Transverse colon (tissue), 4 donors: Measurements from ENCODE around the gene RCOR1.

DNA sequence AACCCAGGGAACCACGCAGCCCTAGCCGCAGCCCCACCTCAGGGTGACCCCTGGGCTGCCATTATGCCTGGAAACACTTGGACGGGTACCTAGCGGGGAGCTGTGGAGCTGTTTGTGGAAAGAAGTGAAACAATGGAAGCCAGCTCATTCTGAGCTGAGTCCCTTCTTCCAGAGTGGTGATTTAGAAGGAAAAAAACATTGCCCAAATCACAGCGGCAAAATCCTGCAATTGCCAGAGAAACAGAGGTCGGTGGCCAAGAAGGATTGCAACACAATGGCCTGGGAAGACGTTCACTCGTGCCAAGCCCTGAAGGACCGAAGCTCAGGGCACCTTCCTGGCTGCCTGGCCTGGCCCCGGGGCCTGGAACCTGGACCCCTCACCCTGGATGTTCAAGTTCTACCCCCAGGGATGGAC is 240.6 kb upstream of the PPP2R5C start:
- PRO-cap, result no peak
- RAMPAGE, long total RNA, 4 experiments, result no peak in any of the 4 experiments

DNA sequence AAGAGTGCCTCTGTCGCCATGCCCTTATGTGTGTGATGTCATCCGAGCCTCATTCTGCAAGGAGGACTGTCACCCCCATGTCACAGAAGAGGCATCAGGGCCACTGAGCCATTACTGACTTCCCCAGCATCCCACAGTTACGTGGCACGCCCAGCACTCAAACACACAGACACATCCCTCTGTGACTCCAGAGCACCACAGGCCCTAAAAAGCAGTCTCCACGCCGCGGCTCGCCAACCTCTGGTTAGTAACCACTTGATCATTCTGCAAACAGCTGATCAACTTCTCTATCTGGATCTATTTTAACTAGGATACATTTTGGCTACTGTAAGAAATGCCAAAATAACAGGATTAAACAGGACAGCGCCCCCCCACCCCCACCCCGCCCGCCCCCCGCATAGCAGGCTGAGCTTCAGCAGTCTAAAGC is 215.8 kb upstream of the PPP2R5C start:
- PRO-cap, result unidirectional peak, minus-strand start at position 232 of the sequence
- RAMPAGE, long total RNA, 4 experiments, result no peak in any of the 4 experiments

- PRO-cap, result bidirectional peak, plus-strand start at chr14:101731435, minus-strand start at chr14:101731308; bidirectional peak, plus-strand start at chr14:101731920, minus-strand start at chr14:101731785
- RAMPAGE, long total RNA, 4 experiments, result start-site peak on the plus strand in 1 of 4 experiments, at chr14:101731411-101731433 at its widest, 24 reads per replicate; start-site peak on the minus strand in 2 of 4 experiments, at chr14:101731192-101731308 at its widest, 5 to 22 reads per replicate
These were observed 30.1 kb upstream of the PPP2R5C start for GRCh38 chr14:101731020-101732165.

- PRO-cap, result no peak
- RAMPAGE, long total RNA, 4 experiments, result no peak in any of the 4 experiments
These were observed 1.6 kb downstream of the PPP2R5C start for GRCh38 chr14:101763107-101763432.

GRCh38 chr14:101813225-101813912 is 51.9 kb downstream of the PPP2R5C start:
- PRO-cap, result bidirectional peak, plus-strand start at chr14:101813639, minus-strand start at chr14:101813498
- RAMPAGE, long total RNA, 4 experiments, result no peak in any of the 4 experiments

GRCh38 chr14:101832207-101832925 is 70.9 kb downstream of the PPP2R5C start:
- PRO-cap, result no peak
- RAMPAGE, long total RNA, 4 experiments, result no peak in any of the 4 experiments

GRCh38 chr14:101979607-101980225 is 15.3 kb downstream of the DYNC1H1 start:
- PRO-cap, result no peak
- RAMPAGE, long total RNA, 4 experiments, result no peak in any of the 4 experiments

- PRO-cap, result no peak
- RAMPAGE, long total RNA, 4 experiments, result start-site peak on the plus strand in 1 of 4 experiments, at chr14:102005071-102005076 at its widest, 37 reads per replicate
These were observed 40.5 kb downstream of the DYNC1H1 start for GRCh38 chr14:102004775-102005327.

- PRO-cap, result no peak
- RAMPAGE, long total RNA, 4 experiments, result no peak in any of the 4 experiments
These were observed 44.5 kb downstream of the DYNC1H1 start for GRCh38 chr14:102008711-102009418.

GRCh38 chr14:102014876-102015503 is 50.6 kb downstream of the DYNC1H1 start:
- PRO-cap, result no peak
- RAMPAGE, long total RNA, 4 experiments, result no peak in any of the 4 experiments

DNA sequence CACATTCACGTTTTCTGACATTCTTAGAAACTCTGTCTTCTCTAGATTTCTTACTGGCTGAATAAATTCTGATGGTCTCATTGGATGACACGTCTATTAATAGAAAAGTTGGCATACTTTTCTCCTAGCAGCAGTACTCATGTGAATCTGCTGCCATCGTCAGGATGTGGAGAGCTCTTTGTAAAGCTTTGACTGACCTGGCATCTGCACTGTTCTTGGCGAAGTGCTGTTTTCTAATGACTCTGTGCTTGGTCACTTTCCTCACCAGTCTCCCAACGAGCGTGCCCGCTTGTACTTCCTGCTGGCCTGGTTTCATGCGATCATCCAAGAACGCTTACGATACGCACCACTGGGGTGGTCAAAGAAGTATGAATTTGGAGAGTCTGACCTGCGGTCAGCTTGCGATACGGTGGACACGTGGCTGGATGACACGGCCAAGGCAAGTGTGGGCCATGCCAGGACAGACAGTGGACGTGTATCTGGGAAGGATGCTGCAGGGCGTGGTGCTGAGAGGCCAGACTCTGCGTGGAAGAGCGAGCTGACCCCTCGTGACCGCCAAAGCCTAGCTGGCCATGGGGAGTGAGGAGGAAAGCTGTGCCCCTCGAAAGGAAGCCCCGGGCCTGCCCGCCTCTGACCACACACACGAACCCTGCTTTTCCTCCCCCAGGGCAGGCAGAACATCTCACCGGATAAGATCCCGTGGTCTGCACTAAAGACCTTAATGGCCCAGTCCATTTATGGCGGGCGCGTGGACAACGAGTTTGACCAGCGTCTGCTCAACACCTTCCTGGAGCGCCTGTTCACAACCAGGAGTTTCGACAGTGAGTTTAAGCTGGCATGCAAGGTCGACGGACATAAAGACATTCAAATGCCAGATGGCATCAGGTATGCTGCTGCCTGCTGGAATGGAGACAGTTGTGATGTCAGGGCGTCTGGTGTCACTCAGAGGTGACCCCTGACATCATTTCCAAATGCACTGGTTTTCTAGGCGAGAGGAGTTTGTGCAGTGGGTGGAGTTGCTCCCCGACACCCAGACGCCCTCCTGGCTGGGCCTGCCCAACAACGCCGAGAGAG is 42.9 kb downstream of the HSP90AA1 start:
- PRO-cap, result no peak
- RAMPAGE, long total RNA, 4 experiments, result no peak in any of the 4 experiments

GRCh38 chr14:102077326-102077800 is 9.5 kb downstream of the HSP90AA1 start:
- PRO-cap, result no peak
- RAMPAGE, long total RNA, 4 experiments, result no peak in any of the 4 experiments

- PRO-cap, result no peak
- RAMPAGE, long total RNA, 4 experiments, result no peak in any of the 4 experiments
These were observed 275 bp downstream of the CINP start for GRCh38 chr14:102362457-102362773.

DNA sequence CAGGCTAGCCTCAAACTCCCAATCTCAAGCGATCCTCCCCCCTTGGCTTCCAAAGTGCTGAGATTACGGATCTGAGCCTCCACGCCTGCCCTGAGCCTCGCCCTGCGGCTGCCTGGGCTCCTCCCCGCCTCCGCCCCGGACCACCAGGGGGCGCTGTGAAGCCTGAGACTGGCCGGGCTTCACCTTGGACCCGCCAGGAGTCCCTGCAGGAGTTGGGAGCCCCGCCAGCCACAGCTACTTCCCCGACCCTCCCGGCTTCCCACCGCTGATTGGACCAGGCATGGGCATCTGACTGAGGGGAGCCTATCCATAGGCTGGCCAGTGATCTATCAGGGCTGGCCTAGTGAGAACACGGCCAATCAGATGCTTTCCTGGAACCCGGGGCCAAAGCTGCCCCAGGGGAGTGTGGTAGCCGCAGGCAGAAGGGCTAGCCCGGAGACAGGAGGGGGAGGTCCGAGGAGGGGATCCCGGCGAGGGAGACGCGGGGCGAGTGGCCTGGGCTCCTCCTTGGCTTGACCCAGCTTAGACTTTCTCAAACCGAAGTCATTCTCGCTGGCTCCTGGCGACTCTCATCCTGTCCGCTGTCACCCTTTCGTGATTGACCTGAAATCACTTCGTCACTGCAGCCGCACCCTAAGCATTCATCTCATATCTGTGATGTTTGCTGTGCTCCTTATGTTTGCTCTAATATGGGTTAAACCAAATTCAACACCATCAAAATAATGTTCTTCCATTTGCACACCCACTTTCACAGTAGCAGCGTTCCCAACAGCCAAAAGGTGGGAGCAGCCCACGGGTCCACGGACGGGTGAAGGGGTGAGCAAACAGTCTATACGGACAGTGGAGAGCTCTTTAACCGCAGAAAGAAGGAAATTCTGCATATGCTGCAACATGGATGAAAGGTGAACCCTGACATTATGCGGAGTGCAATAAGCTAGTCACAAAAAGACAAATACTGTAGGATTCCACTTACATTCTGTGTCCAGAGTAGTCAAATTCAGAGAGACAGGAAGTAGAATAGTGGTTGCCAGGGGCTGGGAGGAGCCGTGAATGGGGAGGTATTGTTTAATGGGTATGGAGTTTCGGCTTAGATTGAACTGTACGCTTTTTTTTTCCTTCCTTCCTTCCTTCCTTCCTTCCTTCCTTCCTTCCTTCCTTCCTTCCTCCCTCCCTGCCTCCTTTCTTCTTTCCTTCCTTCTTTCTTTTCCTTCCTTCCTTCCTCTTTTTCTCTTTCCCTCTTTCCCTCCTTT is 15.4 kb upstream of the ANKRD9 start:
- PRO-cap, result bidirectional peak, plus-strand start at position 450 of the sequence, minus-strand start at position 205 of the sequence; bidirectional peak, plus-strand start at position 612 of the sequence, minus-strand start at position 573 of the sequence; bidirectional peak, plus-strand start at position 1,075 of the sequence, minus-strand start at position 1,045 of the sequence
- RAMPAGE, long total RNA, 4 experiments, result start-site peak on the plus strand in 1 of 4 experiments, centred at position 403 of the sequence, 5 reads per replicate

DNA sequence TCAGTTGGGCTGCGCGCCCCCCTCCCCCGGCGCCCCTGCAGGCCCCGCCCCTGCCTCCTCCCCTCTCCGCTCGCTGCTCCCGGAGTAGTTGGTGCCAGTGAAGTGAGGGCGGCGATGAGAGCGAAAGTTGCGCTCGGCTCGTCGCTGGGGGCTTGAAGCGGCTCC is at the start of gene RCOR1:
RCOR1 (plus strand) TSS at position 91 of the 165 bp plus-strand sequence.
- PRO-cap, result bidirectional peak, plus-strand start at position 97 of the sequence, minus-strand start outside the sequence
- RAMPAGE, long total RNA, 4 experiments, result no peak in any of the 4 experiments

GRCh38 chr14:102662944-102663525 is 70.6 kb downstream of the RCOR1 start:
- PRO-cap, result no peak
- RAMPAGE, long total RNA, 4 experiments, result no peak in any of the 4 experiments

DNA sequence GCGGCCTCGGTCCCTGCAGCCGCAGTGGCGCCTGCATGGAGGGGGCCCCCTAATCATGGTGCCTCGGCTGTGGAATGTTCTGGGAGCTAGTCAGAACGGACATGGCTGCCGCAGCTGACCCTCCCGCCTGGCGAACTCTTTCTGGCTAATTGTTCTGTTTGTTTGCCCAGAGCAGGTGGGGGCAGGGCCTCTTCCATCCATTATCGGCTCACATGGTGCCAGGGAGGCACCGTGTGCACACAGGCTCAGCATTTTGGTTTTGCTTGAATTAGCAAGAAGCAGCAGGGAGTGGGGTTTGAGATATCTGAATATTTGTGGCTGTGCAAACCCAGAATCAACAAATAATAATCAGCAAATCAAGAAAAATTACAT is 27.2 kb upstream of the TRAF3 start:
- PRO-cap, result no peak
- RAMPAGE, long total RNA, 4 experiments, result no peak in any of the 4 experiments

GRCh38 chr14:102800136-102800592 is 22.9 kb downstream of the TRAF3 start:
- PRO-cap, result no peak
- RAMPAGE, long total RNA, 4 experiments, result no peak in any of the 4 experiments

- PRO-cap, result unidirectional peak, plus-strand start at chr14:102849312
- RAMPAGE, long total RNA, 4 experiments, result no peak in any of the 4 experiments
These were observed 71.8 kb downstream of the TRAF3 start for GRCh38 chr14:102848898-102849573.

GRCh38 chr14:103052292-103052819 is 5.0 kb downstream of the CDC42BPB start:
- PRO-cap, result no peak
- RAMPAGE, long total RNA, 4 experiments, result no peak in any of the 4 experiments